GM23248 (cell line): ENCODE data around the genes GJA5 and RPRD2.

- RAMPAGE, long total RNA: no peak
Observed at GRCh38 chr1:147540816-147541122, 532 bp upstream of the BCL9 start.

- RAMPAGE, long total RNA: no peak
Observed at GRCh38 chr1:147600511-147600669, 59.1 kb downstream of the BCL9 start.

GRCh38 chr1:147655096-147655487 lies 15.2 kb downstream of the ACP6 start:
- RAMPAGE, long total RNA: no peak

GRCh38 chr1:147760511-147760887 lies at the start of gene GJA5:
GJA5 (minus strand) TSS chr1:147760602.
- RAMPAGE, long total RNA: no peak

DNA sequence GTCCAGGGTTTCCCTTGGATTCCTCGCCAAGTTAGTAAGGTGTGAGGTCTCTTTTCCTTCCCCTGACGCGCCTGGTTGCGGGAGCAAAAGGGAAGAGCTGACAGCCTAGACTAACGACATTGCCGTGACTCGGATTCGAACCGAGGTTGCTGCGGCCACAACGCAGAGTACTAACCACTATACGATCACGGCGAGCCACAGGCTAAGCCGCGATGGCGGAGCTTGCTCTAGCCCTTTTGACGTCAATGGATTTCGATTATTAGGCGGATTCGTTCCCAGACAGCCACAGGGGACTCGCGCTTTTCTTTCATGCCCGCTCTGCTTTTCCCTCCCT lies 150.5 kb upstream of the NBPF11 start:
- RAMPAGE, long total RNA: no peak

DNA sequence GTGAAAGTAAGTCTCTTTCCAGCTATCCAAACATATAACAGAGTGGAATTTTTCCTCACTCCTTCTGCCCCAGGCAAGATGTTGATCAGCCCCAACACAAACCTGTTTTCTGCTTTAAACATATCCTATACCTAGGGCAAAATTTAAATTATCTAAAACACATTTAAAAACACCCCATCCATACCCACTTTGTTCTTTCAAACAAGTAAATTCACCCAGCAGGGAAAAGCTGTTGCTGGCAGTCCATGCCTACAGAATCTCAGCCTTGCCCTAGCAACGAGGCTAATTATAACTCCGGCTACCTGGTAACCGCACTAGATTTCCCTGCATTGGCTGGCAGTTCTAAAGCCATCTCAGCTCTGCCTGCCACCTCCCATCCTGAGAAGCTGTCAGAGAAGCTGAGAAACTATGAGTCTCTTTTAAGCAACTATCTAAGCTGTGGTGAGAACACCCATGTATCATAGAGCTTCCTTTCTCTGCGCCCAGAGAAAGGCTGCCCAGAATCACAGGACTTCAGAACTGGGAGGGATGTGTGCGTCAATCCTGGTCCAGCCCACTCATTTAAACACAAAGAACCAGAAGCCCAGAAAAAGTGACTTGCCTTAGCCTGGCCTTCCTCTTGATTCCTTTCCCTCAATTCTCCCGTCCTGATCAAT lies 126.4 kb upstream of the NBPF9 start:
- RAMPAGE, long total RNA: no peak

DNA sequence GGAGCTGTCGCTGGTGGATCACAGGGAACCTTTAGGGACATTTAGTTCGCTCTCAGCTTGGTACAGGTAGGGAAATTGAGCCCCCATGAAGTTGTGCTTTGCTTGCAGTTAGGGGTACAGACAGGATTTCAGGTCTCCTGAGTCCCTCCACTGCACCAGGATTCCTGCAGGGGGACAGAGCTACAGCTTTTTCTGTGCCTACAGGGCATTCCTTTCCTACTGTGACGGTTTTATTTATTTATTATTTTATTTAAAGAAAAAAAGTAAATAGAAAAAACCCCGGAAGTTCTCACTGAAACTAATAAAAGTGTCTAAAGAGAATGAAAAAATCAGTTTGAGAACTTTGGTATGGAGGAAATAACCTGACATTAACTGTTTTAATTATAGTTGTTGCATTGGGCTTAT lies 38.2 kb downstream of the NOTCH2NLC start:
- RAMPAGE, long total RNA: no peak

DNA sequence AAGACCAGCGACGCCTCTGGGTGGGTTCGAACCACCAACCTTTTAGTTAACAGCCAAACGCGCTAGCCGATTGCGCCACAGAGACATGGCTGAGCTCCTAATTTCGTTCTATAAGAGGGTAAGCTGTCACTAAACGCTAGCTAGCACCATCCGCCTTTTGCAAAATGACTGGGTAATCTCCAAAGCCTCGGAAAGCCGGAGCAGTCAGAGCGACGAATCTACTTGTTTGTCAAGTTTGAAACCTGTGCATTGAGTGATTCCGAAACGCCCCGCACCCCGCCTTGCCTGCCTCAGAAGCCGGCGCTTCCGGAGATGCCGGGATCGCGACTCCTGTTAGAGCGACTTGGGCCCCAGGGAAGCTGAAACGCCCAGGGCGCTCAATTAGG lies 42.3 kb upstream of the FCGR1A start:
- RAMPAGE, long total RNA: no peak

DNA sequence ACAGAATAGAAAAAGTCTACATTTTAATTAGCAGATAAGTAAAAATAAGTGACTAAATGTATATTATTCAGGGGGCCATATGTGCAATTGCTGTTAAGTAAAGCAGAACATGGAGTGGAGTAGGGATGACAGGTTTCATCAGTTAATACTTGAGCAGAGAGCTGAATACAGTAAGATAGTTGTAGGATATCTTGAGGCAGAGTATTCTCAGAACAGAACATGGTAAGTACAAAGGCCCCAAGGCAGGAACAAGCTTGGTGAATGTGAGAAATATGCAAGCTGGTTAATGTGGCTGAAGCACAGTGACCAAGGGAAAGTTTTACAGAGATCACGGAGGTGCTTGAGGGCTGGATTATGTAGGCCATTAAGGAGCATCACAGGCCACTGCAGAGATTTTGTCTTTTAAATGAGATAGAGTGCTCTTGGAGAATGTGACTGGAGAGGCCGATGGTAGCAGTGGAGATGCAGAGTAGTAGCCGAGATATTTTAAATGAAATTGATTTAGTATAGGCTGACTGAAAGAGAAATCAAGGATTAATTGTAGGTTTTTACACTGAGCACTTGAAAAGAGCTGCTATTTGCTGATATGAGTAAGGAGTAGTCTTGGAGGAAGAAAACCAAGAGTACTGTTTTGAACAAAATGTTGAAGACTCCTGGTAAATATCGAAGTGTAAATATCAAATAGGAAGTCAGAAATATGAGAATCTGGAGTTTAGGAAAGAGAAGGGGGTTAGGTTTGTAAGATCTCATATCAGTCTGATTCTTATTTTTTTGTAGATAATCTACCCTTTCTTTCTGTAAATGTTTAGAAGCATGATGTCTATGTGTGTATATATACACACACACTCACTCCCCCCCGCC lies 3.0 kb upstream of the H2AC18 start:
- RAMPAGE, long total RNA: no peak

DNA sequence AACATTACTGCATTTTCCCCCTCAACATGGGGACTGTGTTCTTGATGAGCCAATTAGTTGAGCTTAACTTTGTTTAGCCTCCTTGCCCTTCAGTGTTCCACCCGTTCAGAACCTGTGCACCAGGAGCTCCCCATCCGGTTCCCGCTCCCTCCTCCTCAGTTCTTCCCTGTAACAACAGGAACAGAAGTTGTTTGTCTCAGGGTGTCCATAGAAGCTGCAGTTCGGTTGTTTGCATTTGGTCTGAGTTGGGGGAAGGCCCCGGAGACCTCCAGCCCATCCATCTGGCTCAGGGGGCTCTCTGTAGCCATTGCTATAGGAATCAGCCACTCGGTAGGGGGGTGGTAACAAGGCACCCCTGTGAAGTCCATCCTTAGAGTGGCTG lies 7.1 kb upstream of the MTMR11 start:
- RAMPAGE, long total RNA: no peak

DNA sequence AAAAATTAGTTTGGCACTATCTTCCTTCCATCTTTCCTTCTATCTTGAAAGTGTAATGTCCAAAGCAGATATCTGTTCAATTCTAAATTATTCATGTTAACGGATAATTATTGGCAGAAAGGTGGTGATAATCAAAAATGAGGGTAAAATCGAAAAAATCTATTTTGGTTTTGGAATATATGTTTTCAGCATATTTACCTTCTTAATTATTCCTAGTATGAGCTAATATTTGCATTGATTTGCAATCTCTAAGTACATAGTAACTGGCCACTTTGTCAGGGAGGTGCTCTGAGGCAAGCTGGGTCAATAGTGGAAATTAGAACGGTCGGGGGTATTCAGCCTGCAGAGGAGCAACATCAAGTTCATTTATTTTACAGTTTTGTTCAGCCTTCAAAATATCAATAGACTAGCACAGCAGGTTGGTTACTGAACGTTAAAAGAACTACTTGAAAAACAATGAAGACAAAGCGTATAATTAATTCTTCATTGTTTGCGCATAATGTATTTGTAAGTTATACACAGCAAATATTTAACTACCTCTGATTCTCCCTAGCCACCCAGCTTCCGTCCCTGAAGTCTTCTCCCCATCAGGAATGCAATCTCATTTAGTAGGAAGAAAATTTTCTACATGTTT lies 1.8 kb downstream of the OTUD7B start:
- RAMPAGE, long total RNA: no peak

DNA sequence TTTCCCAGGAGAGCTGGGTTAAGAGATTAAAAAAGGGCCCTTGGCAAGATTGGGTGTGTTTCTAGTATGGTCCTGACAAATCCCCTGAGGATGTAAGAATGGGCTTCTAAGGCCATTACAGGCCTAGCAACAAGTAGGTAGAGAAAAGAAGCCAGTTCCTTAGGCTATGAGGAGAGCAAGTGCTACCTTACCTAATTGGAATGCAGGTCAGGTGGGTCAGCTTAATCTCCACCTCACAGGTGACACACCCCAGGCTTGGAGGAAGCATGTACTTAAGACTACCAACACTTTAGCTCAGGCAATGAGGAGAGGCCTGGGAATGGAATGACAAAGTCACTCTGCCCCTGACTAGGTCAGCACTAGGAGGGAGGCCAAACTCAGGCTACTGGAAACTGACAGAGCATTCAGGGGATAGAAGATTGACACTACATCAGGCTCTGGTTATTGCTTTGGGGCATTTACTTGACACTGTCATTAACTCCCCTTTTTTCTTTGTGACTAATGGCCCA lies 6.8 kb upstream of the OTUD7B start:
- RAMPAGE, long total RNA: no peak

- RAMPAGE, long total RNA: no peak
Observed at GRCh38 chr1:150155247-150155838, 5.6 kb downstream of the PLEKHO1 start.

GRCh38 chr1:150234310-150235282 lies 1.3 kb downstream of the ANP32E start:
- RAMPAGE, long total RNA: no peak

GRCh38 chr1:150363766-150364269 lies at the start of gene RPRD2:
RPRD2 (plus strand) TSS chr1:150364147.
- RAMPAGE, long total RNA: no peak

DNA sequence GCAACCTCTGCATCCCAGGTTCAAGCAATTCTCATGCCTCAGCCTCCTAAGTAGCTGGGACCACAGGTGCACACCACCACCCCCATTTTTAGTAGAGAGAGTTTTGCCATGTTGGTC lies 12.5 kb downstream of the MCL1 start:
- RAMPAGE, long total RNA: no peak

DNA sequence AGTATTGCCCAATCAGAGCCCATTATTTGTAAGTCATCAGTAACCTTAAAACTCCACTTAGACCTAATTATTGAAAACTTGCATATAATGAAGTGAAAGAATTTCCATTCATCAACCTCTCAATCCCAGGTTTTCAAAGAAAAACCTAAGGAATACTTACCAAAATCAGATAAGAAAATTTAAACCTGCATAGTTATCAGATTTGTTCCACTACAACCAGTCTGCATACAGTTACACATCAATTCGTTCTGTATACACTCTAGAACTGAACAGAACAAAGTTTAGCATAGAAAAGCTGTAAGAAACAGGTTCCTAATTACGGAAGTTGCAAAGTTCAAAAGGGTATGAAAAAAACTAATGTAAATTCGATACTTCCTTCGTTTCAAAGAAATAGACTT lies 3.1 kb downstream of the MCL1 start:
- RAMPAGE, long total RNA: no peak

GRCh38 chr1:150579124-150579462 lies 317 bp downstream of the MCL1 start:
- RAMPAGE, long total RNA: no peak

- RAMPAGE, long total RNA: no peak
Observed at GRCh38 chr1:150595911-150596768, 16.7 kb upstream of the MCL1 start.

DNA sequence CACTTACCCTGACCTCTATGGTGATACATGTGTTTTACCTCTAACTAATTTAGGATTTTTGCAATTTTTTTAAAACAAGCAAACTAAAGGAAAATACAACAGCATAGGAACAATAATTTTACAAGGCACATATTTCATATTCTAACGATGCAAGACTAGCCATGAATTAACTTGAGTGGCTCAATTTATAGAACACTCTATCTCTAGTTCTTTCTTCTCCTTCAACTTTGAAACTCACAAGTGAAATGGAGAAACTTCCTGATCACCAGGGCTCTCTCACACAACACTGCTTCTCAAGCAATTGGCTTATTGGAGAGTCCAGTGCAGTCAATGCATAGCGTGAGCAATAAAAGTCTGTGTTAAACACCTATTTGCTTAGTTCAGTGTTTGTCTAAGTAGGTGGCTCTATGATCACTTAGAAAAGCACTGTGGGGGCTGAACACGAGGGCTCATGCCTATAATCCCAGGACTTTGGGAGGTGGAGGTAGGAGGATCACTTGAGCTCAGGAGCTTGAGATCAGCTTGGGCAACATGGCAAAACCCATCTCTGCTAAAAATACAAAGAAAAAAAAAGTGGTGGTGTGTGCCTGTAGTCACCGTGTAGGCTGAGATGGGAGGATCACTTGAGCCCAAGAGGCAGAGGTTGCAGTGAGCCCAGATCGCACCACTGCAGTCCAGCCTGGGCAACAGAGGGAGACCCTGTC lies 12.2 kb downstream of the CTSS start:
- RAMPAGE, long total RNA: no peak